ENCODE measurements around a stretch of chr17.

GRCh38 chr17:72124948-72126206 is 4.6 kb downstream of the SOX9 start:
- RRBS = no CpG with 5 or more reads among the region's 5 CpGs

- RRBS = no CpG with 5 or more reads among the region's 9 CpGs
Measured at GRCh38 chr17:72305954-72306605, 185.3 kb downstream of the SOX9 start.

GRCh38 chr17:72338733-72339604 is 218.1 kb downstream of the SOX9 start:
- RRBS = 4% methylated on average over 3 of the region's 11 CpGs

- RRBS = 27% methylated on average over 1 of the region's 8 CpGs
Measured at GRCh38 chr17:72567273-72568012, 446.6 kb downstream of the SOX9 start.

GRCh38 chr17:72580413-72580990 is 459.7 kb downstream of the SOX9 start:
- RRBS = no CpG with 5 or more reads among the region's 7 CpGs

GRCh38 chr17:72602853-72603536 is 482.2 kb downstream of the SOX9 start:
- RRBS = no CpG with 5 or more reads among the region's 10 CpGs

- RRBS = no CpG with 5 or more reads among the region's 6 CpGs
Measured at GRCh38 chr17:72666221-72666442, 426.4 kb downstream of the SLC39A11 start.

- RRBS = no CpG with 5 or more reads among the region's 11 CpGs
Measured at GRCh38 chr17:72747257-72747859, 345.1 kb downstream of the SLC39A11 start.

- RRBS = 86% methylated on average over 2 of the region's 11 CpGs
Measured at GRCh38 chr17:73010854-73011443, 81.5 kb downstream of the SLC39A11 start.

GRCh38 chr17:73191260-73191513 is 1.7 kb upstream of the COG1 start:
- RRBS = no CpG with 5 or more reads among the region's 11 CpGs

DNA sequence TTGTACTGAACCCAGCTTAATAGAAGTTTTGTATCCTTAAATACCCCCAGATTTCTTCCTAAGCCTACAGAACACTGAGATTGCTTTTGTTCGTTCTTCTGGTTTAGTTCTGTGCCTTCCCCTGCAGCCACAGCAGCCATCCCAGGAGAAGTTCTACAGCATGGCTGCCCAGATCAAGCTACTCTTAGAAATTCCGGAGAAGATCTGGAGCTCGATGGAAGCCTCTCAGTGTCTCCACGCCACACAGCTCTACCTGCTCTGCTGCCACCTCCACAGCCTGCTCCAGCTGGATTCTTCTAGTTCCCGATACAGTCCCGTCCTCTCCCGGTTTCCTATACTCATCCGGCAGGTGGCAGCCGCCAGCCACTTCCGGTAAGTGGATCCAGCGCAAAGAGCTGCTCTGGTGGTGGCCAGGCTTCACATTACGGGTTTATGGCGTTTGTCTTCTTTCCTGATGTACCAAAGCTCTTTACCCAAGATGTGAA is 3.6 kb downstream of the COG1 start:
- RRBS = no CpG with 5 or more reads among the region's 13 CpGs

DNA sequence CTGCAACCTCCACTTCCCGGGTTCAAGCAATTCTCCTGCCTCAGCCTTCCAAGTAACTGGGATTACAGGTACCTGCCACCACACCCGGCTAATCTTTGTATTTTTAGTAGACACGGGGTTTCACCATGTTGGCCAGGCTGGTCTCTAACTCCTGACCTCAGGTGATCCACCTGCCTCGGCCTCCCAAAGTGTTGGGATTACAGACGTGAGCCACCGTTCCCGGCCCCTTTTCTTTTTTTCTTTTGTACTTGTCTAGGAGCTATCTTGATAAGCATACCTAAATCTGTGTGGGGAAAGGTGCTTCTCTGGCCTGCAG is 39.3 kb upstream of the CDC42EP4 start:
- RRBS = no CpG with 5 or more reads among the region's 7 CpGs

DNA sequence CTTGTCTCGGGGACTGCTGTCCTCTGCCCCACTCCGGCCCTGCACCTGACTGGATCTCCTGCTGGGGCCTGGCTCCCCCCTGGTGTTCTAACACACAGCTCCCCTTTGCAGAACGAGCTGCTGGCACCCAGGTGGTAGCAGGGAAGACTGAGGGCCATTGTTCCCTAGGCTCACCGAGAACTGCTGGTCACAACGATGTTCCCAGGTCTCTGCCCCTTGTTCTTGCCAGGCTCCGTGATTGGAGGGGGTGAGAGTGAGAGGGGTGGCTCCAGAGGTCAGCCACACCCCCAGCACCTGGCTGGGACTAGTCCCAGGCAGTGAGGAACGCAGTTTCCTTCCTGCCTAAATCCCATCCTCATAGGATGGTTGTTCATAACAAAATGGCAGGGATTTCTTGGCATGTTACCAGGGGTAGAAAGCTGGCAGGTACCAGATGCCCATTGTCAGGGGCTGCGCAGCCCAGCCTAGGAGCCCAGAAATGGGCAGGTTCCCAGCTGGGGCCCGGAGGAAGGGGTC is 52.1 kb upstream of the CDC42EP4 start:
- RRBS = no CpG with 5 or more reads among the region's 9 CpGs

GRCh38 chr17:73546844-73547394 is 97.3 kb downstream of the SDK2 start:
- RRBS = no CpG with 5 or more reads among the region's 8 CpGs

DNA sequence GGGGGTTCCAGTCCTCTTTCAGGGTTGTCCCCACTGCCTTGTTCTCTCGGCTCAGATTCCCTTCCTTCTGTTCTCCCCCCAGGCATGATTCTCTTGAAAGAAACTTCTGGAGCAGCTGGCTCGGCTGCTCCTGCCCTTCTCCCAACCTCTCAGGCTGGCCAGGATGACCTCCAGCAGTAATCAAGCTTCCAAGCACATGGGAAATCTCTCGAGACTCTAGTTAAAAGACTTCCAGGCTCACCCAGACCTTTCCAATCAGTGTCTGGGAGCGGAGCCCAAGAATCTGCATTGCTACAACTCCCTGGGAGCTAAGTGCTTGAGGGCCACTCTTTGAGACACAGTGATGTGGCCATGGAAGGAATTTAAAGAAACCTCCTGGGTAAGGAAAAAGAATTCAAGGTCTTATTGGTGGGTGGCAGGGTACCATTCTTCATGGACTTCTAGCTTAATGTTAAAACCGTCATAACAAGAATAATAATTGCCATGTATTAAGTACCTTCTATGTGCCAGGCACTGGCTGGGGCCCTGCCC is 3.4 kb downstream of the SDK2 start:
- RRBS = no CpG with 5 or more reads among the region's 5 CpGs

- RRBS = no CpG with 5 or more reads among the region's 8 CpGs
Measured at GRCh38 chr17:73749874-73750280, 105.6 kb upstream of the SDK2 start.

DNA sequence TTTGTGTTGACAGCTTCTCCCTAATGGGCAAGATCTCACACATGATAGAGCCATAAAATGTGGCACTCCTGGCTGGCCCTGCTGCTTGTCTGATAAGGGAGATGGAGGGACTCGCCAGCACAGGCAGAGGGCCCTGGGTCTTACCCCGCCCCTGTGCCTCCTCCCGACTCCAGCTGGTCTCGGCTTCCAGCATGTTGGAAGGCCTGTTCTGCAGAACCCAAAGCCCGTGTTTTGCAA is 106.7 kb upstream of the SDK2 start:
- RRBS = no CpG with 5 or more reads among the region's 5 CpGs

DNA sequence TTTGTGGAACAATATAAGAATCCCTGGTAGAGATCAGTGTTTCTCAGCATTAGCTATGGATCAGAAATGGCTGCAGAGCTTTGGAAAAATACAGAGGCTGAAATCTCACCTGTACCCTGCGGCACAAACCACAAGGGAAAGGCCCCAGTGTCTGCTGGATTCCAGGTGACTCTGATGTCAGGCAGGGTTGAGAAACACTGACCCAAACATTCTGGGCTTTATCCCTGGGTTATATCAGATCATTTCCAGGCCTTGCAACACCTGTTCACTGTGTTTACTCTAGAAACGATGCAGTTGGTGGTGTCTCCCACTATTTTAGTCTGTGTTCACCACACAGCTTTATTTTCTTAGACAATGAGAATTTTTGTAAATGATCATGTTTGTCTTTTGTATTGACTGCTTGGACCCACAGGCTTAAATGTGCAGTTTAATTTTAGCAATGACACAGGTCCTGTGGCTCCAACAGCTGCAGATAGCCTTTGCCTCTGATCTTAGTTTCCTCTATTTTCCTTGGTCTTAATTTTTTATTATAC is 151.5 kb upstream of the SDK2 start:
- RRBS = no CpG with 5 or more reads among the region's 2 CpGs

DNA sequence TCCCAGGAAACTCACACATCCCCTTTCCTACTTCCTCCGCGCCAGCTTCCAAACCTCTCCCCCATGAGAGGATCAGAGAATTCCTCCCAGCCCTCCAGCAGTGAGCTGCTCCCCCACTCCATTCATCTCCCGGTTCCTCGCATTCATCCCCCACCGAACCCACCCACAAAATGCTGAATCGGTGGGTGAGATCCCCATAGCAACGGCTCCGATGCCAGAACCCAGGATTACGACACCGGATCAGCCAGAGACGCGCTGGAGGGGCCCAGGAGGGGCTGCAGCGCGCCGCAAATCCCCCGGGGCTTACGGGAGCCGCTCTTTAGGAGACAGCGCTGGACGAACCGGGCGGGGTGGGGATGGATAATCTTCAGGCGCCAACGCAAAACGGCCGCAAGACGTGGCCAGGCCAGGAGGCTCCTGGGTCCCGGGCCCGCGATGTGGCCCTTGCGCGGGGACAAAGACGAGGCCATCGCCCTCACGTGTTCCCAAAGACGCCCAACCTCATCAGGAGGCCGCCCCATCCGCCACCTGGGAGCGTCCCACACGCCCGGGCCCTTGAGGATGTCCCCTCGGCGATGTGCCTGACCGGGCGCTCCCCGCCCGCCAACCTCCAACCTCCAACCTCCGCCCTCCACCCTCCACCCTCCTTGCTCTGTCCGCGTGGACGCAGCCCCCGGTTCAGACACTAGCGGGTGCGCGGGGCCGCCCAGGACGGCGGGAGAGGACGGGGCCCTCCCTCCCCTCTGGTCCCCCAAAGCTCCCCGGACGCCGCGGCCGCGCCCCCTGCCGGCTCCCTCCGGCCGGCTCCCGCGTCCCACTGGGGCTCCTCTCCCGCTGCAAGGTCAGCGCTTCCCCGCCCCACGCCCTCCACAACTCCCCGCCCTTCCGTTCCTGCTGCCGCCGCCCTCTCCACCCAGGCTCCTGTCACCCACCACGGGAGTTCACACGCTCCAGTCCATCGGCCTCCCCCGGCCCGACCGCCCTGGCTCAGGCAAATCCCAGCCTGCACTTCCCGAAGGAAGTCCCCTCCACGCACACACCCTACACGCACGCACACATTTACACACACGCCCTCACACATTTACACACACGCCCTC is 251.0 kb upstream of the RPL38 start:
- RRBS = 11% methylated on average over 27 of the region's 90 CpGs

- RRBS = no CpG with 5 or more reads among the region's 10 CpGs
Measured at GRCh38 chr17:74210187-74210813, 3.1 kb upstream of the TTYH2 start.